Neural cell (in vitro differentiated cells): Measurements from ENCODE around the gene ADGRD1.

- RAMPAGE, long total RNA = no peak
Observed at GRCh38 chr12:128814541-128815189, 9.1 kb downstream of the SLC15A4 start.

DNA sequence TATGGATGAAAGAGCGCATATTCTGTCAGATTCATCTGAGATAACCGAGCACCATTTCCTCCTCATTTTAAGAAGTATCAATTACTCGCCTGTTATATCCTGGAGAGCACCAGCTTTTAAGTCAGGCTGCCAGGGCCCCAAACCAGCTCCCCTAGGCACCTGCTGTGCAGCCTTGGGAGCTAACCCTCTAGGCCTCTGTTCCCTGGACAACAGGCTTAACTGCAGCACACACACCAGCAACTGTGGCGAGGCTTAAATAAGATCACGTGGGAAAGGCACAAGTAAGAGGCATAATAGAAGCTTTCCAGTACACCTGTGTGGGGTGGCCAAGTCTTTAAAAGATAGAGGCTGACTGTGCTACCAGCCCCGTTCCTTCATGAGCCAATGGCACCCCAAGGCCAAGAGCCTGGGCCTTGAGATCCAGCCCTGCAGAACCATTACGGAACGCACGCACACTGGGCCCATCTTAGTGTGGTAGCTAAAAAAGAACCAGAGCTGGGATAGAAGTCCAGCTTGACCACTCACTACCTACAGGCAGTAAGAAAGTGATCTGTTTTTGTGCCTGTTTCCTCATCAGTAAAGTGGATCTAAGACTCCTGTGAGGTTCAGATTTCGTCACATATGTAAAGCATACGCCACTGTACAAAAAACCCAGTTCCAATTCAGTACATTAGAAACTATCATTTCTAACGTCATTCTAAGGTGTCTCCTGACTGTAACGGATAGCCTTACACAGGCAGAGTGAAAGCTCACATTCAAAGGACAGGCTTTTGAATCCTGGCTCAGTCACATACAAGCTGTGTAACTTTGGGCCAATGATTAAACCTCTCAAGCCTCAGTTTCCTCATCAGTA is 3.8 kb downstream of the SLC15A4 start:
- RAMPAGE, long total RNA = no peak

- RAMPAGE, long total RNA = no peak
Observed at GRCh38 chr12:128871554-128871909, 18.3 kb downstream of the GLT1D1 start.

GRCh38 chr12:129821121-129821503 is 82.7 kb downstream of the TMEM132D start:
- RAMPAGE, long total RNA = no peak

- RAMPAGE, long total RNA = no peak
Observed at GRCh38 chr12:130254571-130254927, 83.1 kb upstream of the PIWIL1 start.

DNA sequence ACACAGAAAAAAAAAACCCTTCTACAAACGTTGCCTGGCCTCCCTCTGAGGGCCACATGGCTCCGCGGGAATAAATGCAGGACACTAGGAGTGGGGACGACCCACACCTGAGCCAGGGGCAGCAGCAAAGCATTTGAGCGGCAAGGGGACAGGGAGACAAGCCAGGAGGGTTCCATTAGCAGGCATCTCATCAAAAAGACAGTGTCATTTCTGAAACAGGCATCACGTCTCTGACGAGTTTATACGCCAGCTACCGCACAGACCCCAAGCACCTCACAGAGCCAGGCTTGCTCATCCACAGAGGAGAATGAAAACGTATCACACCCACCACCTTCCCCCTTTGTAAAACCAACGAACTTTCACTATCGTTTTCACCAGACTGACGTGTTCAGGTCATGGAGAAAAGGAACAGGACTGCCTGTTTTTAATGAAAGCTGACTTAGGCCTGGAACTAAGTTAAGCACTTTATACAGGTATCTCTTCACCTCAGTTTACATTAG is 42.1 kb downstream of the STX2 start:
- RAMPAGE, long total RNA = no peak

- RAMPAGE, long total RNA = no peak
Observed at GRCh38 chr12:130801358-130801865, 37.6 kb downstream of the STX2 start.

- RAMPAGE, long total RNA = no peak
Observed at GRCh38 chr12:130868366-130869097, 3.3 kb upstream of the RAN start.

GRCh38 chr12:130953604-130954354 is at the start of gene ADGRD1:
ADGRD1 (plus strand) TSS chr12:130953907.
- RAMPAGE, long total RNA = no peak

GRCh38 chr12:130978724-130979157 is 25.0 kb downstream of the ADGRD1 start:
- RAMPAGE, long total RNA = no peak

DNA sequence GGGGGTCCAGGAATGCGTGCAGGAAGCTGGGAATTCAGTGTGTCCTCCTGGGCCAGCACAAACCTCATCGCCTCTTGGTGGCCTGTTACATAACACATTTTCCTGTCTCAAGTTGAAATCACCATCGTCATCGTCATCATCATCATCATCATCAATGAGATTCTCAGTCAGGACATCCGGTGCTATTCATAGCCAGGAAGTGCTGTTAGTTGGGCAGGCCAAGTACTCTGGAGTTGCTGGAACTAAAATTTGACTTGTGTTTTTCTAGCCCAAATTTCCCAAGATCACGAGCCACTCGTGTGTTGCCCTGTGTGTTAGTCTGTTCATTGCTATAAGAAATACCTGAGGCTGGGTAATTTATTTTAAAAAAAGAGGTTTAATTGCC is 96.4 kb downstream of the ADGRD1 start:
- RAMPAGE, long total RNA = no peak

DNA sequence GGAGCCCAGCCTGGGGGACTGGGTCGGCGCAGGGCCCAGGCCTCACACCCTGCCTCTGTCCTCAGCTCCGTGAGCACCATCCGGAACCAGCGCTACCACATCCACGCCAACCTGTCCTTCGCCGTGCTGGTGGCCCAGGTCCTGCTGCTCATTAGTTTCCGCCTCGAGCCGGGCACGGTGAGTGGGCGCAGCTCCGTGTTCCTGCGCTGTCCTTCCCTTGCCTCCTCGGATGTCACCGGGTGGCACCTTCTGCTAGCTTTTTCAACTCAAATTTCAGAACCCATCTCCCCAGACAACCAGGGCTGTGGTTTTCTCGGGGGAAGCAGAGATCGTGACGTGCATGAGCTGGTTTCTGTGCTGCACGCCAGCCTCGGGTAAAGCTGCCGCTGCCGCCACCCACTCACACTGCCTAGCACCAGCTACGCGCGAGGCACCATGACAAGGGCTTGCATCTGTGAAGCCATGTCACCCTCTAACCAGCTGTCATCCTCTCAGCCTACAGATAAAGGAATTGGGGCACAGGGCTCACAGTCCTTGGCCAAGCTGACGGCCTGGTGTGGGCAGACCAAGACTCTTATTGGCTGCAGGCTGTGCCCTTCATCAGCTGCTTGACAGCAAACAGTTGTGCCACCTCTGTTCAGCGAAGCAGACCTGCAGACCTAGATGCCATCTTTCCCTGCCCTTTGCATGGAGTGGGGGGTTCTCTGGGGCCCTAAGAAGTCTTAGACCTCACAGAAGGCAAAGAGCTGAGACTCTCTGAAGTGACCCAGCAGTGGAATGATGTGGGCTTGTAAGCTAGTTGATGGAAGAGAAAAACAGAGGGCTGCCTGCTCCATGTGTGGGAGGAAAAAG is 152.2 kb downstream of the ADGRD1 start:
- RAMPAGE, long total RNA = no peak

- RAMPAGE, long total RNA = no peak
Observed at GRCh38 chr12:131266841-131267422, 313.2 kb downstream of the ADGRD1 start.

GRCh38 chr12:131456781-131457242 is 254.1 kb upstream of the SFSWAP start:
- RAMPAGE, long total RNA = no peak

DNA sequence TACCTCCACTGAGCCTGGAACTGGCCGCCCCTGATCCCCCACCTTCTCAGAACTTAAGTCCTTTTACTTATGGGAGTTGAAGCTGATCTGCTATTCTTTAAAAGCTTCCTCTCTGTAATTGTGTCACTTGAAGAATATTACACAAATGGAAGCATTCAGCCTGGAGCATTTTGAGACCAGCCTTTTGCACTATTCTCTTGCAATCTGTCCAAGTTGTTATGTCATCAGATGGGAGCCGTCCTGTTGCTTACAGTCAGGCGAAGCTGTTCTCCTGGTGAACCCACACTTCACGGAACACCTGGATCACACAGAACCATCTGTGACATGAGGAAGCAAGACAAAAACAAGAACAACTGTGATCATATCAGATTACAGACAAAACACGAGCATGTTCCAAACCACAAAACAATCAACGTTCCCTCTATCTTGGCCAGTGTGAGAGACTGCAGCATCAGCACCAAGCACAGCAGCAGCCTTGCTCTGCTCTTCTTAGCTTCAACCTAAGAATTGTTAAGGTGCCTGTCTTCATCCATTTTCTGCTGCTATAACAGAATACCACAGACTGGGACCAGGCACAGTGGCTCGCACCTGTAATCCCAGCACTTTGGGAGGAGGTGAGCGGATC is 180.5 kb upstream of the SFSWAP start:
- RAMPAGE, long total RNA = no peak

- RAMPAGE, long total RNA = no peak
Observed at GRCh38 chr12:131733476-131734515, 22.9 kb downstream of the SFSWAP start.

DNA sequence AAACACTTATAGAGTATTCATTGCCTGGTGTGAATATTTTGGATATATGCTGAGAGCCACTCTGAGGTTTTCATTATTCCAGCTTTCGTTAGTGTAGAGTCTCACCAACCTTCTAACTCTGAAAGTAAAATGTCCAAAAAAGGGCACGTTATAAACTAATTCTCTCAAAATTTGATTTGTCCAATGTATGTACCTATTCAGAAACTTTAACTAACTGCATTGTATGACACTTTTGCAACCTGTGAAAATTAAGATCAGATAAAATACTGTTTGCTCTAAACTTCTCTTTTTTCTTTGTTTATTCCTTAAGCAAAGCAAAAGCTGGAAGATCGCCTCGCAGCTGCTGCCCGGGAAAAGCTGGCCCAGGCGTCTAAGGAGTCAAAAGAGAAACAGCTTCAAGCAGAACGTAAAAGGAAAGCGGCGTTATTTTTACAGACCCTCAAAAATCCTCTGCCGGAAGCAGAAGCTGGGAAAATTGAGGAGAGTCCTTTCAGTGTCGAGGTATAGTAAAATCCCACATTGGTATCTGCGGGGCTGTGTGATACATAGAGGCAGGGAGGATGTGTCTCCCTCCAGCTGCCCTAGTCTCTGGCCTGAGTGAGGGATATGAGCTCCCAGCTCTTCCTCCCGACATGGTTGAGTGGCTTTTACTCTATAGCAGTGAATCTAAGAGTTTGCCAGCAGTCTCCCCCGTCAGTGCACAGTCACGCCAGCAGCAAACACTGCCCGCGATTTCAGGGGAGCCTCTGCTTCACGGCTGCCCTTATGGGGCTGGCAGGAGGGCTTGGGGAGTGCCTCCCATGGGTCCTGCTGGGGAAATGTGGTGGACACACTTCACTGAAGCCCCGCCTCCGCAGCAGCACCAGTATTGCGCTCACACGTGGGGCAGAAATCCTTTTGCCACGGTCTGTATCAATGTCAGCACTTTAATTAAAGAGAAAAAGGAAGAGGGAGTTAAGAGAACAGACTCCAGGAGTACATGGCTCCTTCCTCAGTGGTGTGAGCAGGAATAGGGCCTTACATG is 55.2 kb downstream of the SFSWAP start:
- RAMPAGE, long total RNA = no peak

GRCh38 chr12:131851814-131852416 is 23.7 kb downstream of the MMP17 start:
- RAMPAGE, long total RNA = no peak

DNA sequence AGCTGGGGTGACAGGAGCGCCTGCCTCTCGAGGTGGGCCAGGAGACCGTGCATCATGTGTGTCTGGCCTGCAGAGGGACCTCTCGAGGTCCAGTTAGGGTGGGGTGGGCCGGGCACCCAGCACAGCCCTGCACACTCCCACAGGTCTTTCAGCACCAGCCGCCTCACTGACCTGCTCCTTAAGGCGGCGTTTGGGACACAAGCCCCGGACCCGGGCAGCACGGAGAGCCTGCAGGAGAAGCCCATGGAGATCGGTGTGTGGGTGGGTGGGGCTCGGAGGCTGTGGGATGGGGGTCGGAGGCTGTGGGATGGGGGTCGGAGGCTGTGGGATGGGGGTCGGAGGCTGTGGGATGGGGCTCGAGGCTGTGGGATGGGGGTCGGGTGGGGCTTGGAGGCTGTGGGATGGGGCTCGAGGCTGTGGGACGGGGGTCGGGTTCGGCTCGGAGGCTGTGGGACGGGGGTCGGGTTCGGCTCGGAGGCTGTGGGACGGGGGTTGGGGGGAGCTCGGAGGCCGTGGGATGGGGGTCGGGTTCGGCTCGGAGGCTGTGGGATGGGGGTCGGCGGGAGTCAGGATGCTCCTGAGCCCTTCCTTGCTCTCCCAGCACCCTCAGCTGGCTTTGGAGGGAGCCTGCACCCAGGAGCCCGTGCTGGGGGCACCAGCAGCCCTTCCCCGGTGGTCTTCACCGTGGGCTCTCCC is 12.1 kb upstream of the PUS1 start:
- RAMPAGE, long total RNA = no peak

DNA sequence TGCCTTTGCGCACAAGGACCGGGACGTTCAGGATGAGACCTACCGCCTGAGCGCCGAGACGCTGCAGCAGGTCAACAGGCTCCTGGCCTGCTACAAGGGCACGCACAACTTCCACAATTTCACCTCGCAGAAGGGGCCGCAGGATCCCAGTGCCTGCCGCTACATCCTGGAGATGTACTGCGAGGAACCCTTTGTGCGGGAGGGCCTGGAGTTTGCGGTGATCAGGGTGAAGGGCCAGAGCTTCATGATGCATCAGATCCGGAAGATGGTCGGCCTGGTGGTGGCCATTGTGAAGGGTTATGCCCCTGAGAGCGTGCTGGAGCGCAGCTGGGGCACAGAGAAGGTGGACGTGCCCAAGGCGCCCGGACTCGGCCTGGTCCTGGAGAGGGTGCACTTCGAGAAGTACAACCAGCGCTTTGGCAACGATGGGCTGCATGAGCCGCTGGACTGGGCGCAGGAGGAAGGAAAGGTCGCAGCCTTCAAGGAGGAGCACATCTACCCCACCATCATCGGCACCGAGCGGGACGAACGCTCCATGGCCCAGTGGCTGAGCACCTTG is 8.3 kb upstream of the EP400 start:
- RAMPAGE, long total RNA = no peak